AG10803 (cell line): ENCODE measurements around a stretch of chr2.

- RRBS = no CpG with 5 or more reads among the region's 3 CpGs
These were observed 1.9 kb upstream of the IGFBP5 start for GRCh38 chr2:216697131-216697797.

- RRBS = no CpG with 5 or more reads among the region's 5 CpGs
These were observed 40.8 kb downstream of the TNP1 start for GRCh38 chr2:216818936-216819571.

GRCh38 chr2:217410066-217410309, 550.1 kb upstream of the TNP1 start:
- RRBS = no CpG with 5 or more reads among the region's 2 CpGs

DNA sequence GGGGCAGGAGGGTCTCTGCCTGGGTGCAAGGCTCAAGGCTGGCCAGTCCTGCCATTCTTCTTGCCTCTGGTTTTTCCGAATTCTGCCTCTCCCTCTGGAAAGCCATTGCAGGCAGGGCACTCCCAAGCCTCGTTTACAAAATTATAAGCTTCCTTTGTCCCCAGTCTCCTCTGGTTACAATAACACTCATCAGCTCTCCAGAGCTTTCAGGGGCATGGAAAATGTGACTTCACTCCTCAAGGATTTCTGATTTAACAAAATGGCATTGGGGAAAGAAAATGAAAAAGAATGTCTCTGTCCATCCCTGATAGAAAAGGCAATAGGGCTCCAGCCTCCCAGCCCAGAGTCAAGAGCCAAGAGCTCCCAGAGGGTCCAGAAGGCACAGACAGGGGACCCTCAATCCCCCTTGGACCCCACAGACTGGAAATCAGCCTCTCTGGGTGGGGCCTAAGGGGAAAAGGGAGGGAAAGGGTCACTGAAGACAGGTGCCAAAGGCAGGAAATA, 249.0 kb downstream of the TNS1 start:
- RRBS = no CpG with 5 or more reads among the region's 2 CpGs

DNA sequence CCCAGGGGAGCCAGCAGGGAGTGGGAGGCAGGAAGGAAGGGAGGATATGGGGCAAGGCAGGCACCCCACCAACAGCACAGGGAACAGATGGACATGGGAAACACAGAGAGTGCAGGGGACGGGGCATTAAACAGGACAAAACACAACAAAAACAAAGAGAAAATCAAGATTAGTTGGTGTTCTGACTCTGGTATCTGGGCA, 161.6 kb downstream of the TNS1 start:
- RRBS = no CpG with 5 or more reads among the region's 1 CpG

GRCh38 chr2:217847468-217847753, 155.4 kb downstream of the TNS1 start:
- RRBS = no CpG with 5 or more reads among the region's 3 CpGs

DNA sequence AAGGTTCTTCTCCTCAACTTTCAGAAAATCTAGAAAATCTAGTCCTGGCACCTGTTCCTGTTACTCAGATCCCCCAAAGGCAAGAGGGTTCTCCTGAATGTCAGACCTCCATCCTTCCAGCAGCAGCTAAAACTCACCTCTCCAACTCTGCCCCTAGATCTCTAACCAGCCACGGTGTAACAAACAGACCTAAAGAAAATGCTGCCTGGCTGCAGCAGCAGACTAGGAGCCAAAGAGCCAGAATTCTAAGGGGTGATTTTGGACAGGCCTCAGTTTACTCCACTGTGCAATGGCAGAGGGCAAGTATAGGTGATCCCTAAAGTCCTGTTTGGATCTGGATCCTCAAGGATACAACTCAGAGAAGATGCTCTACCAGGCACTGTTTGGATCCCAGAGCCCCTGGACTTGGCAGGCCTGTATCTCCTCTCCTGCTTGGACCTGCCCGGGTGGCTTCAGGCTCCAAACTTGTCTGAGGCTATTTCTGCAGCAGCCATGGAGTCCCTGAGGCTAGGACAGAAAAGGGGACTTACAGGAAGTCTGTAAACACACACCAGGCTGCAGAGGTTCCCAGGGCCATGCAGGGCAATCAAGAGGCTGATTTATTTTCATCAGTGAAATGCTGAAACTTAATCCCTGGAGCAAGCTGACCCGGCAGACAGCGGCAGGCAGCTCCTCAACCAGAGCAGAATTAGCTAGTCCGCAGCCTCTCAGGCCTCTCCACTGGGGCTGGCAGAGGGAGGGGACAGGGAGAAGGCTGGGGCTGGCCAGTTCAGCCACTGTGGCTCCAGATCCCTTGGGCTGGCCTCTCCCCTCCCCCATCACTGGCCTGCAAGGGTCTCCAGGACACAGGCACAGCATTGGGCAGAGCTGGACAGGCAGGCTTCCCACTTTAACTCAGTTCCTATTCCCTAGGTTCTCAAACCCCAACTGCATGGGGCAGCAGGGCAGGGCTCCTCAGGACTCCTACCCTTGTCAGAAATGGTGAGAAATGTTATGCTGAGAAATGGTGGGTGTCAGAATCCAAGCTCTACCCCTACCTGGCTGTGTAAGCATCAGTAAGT, 136.5 kb downstream of the TNS1 start:
- RRBS = no CpG with 5 or more reads among the region's 5 CpGs

DNA sequence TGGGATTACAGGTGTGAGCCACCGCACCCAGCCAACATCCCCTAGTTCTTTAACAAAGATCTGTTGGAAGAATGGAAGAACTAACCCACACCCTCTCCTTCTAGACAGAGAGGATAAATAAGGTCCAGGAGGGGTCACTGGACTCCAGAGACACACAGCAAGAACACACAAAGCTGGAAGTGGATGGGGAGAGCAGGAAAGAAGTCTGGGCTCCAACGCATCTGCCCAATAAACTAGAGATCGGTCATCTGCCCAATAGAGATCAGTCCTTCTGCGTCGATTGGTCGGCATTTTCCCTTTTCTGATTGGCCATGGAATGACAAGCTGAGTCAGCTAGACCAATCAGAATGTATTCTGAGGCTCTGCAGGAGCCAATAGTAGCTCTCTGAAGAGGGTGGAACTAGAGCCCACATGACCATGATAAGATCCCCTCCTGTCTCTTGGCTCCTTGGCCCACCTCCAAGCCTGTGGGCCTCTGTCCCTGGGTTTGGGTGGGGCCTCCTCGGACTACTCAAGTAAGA, 115.2 kb downstream of the TNS1 start:
- RRBS = no CpG with 5 or more reads among the region's 7 CpGs

DNA sequence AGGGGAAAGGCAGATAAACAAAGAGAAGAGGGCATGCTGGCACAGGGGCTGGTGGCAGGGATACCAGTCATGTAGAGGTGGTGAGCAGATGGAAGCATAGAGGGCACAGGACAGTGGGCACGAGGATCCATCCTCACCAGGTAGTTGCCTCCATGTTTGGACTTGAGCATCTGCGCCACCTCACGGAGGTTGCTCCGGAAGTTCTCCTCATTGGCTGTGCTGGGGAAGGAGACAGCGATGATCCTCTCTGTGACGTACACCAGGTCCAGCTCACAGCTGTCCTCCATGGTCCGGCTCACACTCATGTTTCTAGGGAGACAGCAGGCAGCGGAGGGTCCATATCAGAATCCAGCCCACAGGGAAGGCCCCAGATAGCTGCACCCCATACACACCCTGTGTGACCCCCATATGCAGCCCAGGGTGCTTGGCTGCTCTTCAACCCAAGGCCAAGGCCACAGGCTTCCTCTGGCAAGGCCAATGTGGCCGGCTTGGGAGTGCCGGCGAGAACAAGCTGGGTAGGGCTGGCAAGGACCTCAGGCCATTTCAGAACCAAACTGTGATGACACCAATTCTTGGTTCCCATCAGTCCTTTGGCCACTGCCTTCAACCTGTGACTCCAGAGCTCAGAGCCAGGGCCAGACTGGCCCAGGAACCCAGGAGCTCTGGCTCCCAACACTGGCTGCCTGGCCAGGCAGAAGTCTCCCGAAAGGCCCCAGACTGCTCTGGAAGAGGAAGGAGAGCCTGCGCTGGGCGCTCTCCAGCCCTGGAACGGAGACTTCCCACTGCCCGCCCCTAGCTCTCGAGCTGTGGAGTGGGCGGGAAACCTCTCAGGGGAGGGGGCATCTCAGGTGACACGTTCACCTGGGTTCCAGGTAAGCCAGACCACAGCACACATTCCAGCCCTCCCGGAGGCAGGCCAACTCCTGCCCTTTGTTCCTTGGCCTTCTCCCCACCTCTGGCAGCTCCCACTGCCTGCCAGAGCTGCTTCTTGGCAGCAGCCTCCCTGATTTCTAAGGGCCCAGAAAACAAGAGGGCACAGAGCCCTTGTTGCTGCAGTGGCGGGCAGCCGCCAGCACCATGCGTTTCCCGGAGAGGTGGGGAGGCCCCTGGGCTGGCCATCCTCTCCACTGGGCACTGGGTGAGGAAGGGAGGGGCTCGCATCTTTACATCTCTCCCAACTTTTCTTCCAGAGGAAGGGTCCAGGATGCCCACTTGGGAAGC, 104.7 kb downstream of the TNS1 start:
- RRBS = 76% methylated on average over 2 of the region's 25 CpGs

DNA sequence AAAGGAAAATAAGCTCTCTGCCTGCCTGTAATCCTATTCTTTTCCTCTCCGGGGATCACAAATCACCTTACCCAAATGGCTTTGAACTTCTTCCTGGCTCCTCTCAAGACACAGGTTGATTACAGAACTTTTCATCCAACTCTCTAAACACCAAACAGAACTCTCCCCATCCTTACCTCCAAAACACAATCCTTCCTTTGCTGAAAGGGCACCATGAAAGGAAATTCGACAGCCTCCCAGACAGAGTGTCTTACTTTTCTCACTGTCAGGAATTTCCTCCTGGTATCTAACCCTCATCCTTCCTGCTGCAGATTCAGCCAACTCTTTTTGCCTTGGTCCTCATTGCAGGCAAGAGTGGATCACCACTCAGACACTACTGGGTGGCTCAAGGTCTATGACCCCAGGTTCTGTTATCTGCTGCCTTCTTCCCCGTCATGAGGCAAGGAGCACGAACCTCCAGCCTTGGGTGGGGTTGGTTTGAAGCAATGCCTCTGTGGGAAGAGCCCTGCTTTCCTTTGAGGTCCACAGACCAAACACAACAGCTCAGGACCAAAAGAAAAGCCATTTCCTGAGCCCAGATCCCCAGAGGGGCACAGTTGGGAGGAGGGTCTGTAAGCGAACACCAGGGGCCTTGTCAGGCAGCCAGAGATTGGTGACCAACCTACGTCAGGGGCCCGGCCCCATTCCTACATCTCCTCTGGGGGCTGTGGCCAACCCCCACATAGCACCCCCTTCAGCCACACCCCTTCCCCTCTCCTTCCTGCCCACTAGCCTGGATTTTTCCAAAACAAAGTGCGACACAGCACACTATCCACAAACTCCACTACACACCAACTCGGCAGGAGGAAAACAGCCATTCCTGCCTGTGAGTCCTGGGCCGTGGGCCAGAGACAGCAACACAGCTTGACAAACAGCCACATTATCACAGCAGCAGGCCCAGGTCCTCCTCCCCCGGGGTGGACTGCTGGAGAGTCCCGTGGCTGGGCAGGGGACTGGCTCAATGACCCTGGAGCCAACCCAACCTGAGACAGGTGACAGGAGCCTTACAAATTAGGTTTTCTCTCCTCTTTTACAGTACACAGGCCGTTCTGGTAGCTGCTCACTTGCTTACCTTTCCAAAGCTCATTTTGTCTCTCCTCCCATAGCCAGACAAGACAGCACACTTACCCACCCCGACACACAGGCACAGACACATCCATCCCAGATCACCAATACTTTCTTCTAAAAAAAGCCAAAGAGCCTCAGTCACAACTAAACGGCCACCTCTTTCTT, 98.9 kb downstream of the TNS1 start:
- RRBS = no CpG with 5 or more reads among the region's 15 CpGs

DNA sequence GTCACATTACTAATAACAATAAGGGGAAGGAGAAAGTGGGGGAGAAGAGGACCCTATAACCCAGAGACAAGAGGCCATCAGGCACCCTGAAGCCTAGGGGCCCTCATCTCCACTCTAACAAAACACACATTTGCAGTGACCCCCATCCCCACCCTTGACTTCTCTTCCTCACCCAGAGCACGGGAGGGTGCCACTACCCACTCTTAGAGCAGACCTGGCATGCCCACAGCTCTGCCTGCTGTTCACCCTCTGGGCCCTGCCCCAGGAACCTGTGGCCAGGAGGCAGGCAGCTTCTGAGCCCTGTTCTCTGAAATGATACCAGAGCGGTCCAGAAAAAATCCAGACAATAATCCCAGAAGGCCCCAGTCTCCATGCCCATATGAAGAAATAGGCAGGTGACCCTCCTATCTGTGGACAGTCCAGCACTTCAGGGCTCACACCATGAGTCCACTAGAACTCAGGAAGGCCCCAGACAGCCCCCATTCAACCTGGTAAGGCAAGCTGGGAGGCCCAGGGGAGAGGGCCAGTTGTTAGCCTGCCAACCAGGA, 75.2 kb downstream of the TNS1 start:
- RRBS = no CpG with 5 or more reads among the region's 2 CpGs

DNA sequence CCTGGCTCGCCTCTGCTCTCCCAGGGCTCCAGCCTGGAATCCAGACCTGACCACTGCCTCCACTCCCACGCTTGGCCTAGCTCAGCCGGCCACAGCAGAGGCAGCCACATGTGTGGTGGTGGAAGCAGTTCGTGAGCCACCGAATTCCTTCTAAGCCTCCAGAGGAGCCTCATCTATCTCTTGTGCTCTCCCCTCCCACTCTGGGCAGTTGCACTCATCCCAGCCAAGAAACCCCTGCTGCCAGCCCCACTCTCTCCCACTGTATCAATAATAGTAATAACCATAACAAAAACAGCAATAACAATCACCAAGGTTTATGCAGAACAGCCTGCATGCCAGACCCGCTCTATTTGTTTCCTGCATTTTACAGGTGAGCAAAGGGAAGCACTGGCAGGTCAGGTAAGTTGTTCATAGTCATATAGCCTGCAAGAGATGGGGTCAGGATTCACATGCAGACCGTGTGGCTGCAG, 67.3 kb downstream of the TNS1 start:
- RRBS = no CpG with 5 or more reads among the region's 7 CpGs

DNA sequence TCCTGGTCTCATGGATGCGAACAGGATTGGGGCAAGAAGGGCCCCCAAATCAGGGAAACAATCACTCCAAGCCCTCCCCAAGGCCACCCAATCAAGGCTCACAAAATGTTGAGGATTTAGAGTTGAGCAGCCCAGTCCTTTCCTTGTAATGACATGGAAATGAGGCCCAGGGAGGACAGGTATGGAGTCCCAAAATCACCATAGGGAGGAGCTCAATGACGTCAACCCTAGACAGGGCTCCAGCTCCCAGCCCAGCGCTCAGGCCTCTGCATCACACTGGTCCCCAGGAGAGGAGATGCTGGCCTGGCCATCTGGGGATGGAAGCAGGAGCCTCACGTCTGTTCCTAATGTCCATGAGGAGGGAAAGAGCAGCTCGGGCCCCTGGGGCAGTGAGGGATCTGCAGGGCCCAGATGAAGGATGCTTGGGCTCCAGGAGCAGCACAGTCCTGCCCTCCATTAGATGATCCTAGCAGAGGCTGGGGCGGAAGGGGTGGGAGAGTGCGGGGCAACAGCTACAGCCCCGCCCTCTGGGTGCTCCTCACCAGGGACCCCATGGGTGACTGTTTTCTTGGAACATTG, 49.9 kb downstream of the TNS1 start:
- RRBS = no CpG with 5 or more reads among the region's 8 CpGs

GRCh38 chr2:217975120-217975546, 27.7 kb downstream of the TNS1 start:
- RRBS = no CpG with 5 or more reads among the region's 4 CpGs

DNA sequence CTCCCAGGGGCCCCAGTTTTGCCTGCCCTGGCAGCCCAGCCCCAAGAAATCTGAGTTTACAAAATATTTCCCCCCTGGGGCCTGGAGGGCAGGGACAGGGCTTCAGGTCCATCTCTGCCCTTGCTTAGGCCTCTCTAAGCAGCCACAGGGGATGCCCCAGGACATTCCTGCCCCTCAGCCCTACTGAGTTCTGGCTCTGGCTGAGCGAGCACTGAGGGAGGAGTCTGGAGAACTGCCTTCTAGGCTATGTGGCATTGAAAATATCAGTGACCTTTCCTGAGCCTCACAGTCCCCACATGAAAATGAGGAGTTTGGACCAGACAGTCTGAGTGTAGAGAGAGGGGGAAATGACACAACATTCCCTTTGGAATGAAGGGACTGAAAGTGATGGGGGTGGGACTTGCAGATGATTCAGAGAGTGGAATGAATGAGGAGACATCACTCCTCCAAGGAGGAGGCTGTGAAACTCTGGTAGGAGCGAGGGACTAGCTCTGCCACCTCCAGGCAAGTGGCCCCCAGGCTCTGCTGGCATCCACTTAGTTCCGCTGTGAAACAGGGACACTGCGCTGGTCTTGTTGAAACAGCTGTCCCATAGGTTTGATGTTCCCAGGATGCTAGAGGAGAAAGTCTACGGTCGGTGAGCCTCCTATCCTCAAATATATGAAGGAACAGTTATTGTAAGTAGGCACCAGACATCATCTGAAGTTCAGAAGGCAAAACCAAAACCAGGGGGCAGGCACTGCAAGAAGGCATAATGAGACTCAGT, 7.9 kb downstream of the TNS1 start:
- RRBS = no CpG with 5 or more reads among the region's 6 CpGs

- RRBS = no CpG with 5 or more reads among the region's 1 CpG
These were observed 23.0 kb upstream of the RUFY4 start for GRCh38 chr2:218046151-218046437.

DNA sequence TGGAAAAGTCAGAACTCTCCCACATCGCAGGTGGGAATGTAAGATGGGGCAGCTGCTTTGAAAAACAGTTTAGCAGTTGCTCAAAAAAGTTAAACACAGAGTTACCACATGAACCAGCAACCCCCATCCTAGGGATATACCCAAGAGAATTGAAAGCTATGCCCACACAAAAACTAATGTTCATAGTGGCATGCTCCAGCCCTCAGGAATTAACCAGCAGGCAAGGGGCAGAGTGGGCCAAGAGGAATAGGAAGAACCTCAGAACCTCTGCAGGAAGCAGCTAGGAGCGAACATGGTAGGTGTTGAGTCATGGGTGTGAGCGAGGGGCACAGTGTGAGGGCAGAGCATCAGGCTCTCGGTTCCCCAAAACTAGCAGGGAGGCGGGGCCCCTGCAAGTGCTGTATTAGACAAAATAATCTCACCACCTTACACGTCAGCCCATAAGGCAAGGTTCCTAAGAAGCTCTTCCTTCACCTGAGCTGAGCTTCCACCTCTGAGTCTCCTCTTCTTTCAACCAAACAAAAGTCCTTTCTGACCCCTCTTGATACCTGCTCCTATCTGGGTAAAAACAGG, 5.6 kb upstream of the RUFY4 start:
- RRBS = no CpG with 5 or more reads among the region's 6 CpGs

GRCh38 chr2:218200063-218200508, 16.9 kb upstream of the ARPC2 start:
- RRBS = no CpG with 5 or more reads among the region's 6 CpGs

GRCh38 chr2:218237950-218238436, 21.0 kb downstream of the ARPC2 start:
- RRBS = no CpG with 5 or more reads among the region's 2 CpGs

- RRBS = no CpG with 5 or more reads among the region's 16 CpGs
These were observed 8.1 kb downstream of the TMBIM1 start for GRCh38 chr2:218284056-218284727.